ENCODE measurements around the gene LAMA3.

GRCh38 chr18:22490641-22490973 lies 72.9 kb upstream of the CTAGE1 start:
- PRO-cap = no peak

DNA sequence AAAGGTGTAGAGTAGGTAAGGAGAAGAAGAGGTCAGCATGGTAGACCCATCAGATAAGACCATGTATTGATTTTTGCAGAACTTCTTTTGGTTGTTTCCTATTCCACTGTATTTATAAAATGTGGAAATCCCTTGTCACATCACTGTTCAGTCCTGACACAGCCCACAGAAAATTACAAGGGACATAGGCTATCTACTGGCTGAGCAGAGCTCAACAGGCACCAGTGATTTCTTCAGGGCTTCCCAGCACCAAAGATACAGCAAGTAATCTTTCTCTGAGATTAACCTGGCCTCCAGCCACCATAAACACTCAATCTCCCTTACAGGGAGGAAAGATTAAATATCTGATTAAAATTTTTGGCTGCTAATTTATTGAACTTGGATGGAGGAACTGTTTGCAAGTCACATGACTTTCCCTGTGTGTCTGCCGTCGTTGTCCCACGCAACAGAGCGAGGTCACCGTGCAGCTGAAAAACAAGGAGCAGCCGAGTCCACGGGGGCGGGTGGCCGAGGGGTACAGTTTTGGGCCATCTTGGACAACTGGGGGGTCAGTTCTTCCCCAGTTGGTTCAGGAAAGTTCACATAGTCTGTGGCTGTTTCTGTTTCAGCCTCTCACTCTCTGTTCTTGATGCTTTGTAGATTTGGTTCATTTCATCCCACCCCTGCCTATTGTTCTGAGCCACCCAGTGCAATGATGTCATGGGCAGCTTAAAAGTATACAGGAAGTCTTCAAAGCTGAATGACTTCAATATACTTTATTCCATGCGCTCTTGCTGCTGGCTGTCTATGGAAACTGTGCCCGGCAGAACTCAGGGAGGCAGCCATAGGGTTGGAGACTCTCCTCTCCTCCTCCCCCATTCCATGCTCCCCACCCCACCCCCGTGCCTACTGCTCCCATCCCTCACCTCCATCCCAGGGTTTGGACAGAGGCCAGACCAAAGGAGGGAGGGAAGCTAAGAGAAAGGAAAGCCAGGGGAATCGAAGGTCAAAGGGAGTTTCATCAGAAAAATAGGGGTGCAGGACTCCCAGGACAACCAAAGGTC lies 186.8 kb upstream of the CTAGE1 start:
- PRO-cap = no peak

DNA sequence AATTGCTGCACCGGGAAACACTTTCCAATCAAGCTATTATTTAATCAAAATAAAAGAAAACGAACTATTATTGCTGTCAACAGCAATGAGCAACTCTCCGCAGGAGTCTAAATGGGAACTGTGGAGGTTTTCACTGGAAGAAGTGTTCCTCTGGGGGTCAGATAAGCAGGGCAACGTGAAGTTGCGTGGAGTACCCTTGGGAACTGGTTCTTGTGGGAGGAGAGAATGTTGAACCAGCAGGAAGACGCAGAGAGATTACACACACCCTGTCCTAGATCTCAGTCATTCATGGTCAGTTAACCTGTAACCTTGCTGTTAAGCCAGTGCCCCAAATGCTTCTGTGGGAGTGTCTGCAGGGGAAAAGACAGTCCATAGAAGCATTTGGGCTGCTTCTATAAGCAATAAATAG lies 20.4 kb upstream of the CABLES1 start:
- PRO-cap = no peak

GRCh38 chr18:23115574-23115999 lies 19.7 kb upstream of the CABLES1 start:
- PRO-cap = no peak

DNA sequence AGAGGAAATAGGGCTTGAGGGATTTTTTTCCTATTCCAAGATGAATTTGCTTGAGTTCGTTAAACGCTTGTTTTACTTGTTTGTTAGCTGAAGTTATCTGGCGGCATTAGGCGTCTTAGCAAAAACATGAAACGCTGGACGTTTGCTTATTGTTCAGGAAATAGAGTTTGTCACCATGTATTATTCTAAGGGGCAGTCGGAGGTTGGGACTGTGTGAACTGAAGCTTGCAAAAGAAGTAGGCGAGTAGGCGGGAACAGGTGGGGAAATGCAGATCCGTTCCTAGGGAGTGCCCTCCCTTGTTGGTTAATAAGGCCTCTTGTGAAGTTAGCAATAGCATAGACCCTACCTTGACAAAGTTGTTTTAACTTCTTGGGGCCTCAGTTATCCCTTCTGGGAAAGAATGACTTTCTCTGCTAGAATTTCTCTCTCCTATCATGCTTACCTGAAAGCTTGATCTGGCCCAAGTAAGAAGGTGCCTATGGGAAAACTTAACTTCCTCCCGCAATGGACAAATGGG lies 2.0 kb downstream of the CABLES1 start:
- PRO-cap = no peak

DNA sequence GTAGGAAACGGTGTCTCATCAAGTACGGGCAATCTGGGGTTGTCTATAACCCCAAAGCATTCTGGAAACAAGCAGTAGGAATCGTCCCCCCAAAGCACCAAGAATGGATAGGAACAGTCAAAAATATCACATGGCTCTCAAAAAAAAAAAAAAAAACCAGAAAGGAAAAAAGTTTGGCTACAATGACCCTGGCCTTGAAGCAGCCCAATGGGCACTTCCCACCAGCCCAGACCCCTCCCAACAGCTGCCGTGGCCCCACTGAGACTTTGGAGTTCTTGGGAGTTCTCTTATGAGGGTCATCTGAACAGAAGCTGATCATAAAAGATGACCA lies 130.1 kb downstream of the CABLES1 start:
- PRO-cap = no peak

DNA sequence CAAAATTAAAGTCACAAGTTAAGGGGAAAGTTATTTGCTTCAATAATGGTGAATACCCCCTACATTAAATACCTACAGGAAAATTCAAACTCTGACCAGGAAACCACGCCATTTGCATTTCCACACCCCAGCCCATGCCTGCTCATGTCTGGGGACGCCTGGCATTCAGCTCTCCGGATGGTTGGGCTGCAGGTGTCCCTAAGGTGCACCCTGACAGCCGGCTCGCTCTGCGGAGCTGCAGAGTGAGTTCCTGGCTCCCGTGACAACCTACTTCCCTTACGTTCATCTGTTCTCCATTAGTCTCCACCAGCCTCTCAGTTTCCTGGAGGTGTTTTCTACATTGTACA lies 107.3 kb downstream of the TMEM241 start:
- PRO-cap = no peak

DNA sequence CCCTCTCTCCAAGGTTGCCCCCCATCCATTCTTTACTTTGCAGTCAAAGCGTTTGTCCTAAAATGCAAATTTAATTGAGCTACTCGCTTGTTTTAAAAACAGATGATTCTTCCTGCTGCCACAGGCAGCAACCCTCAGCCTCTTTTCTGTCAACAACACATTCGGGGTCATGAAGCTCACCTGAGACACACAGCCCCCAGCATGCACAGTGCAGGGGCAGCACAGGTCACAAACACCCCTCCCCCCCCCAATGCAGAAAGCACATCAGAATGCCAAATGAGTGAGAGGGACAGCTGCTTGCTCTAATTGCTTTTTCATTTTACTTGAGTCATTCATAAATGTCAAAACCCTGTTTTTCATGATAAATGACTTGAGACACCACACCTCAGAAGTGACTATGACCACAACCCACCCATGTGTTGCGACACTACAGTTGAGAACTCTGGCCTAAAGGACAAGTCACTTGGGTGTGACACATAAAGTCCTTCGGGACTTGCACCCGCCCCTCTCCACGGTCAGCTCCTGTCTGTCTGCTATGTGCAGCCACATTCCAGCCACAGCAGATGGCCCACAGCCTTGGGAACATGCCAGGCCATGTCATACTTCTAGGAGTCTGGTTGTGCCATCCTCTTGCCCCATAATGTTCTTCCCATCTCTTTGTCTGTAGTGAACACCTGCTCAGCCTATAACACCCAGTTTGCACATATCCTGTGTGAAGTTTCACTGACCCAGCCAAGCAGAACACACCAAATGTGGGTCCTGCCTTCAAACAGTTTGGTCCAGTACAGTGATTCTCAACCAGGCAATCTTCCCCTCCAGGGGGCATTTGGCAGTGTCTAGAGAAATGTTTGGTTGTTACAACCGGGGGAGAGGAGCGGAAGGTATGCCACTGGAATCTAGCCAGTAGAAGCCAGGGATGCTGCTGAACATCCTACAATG lies 14.9 kb downstream of the TMEM241 start:
- PRO-cap = no peak

DNA sequence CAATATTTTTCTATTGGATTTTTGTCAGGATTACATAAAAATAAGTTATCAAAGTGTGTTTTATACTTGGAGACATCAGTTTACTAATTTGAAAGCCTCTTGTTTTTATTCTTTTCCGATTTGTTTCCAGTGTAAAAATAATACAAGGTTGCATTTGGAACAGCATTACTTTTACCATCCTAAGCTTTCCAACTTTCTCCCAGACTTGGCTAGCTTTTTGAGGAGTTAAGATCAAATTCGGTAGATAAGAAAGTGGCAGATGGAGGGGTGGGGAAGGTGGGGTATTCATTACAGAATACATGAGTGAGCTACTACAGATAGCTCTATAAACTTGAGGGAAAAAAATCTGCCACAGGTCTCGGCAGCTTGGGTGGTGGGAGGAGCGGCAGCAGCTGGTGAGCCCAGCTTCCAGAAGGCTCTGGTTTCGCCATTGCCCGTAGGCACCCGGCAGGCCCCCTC lies 18.8 kb upstream of the RMC1 start:
- PRO-cap = no peak

GRCh38 chr18:23495611-23496308 lies 7.6 kb upstream of the RMC1 start:
- PRO-cap = no peak

DNA sequence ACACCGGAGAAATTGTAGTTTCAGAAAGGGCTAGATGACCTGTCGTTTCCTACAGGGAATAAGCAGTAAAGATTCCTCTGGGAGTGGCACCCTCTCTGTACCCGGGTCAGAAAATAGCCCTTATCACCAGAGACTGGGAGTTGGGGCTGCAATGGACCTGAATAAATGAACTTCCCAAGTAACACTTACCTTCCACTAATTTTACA lies 820 bp upstream of the RMC1 start:
- PRO-cap = unidirectional peak, plus-strand start at position 129 of the sequence

DNA sequence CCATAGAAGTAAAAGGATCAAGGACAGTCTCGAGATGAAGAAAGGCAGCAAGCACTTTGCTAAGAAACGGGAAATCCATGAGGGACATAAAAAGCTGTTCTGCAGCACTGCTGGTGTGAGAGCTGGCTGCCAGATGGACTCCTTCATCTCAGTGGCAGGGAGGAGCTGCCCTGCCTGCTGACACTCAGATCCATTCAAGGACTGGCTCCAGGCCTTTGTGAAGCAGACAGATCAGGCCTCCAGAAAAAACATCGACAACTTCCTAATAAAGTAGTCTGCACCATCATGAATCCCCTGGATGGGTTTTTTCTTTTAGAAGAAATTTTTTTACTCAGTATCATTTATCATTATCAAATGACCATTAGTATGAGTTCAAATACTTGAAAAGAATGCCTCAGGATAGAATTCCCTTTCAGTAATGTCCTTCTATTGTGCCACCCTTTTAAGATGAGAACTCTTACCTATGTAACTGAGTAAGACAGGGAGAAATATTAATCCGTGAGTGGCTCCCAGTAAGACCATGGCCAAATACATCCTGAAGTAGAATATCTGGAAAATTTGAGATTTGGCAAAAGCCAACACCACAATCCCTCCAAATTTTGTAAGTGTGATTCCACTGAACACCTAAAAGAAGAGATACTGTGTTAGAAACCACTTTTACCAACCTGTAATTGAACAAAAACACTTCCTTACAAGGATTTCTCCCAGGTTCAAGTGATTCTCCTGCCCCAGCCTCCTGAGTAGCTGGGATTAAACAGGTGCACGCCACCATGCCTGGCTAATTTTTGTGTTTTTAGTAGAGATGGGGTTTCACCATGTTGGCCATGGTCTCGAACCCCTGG lies 29.8 kb downstream of the RMC1 start:
- PRO-cap = no peak

- PRO-cap = no peak
Measured at GRCh38 chr18:23535362-23535703, 32.0 kb downstream of the RMC1 start.

DNA sequence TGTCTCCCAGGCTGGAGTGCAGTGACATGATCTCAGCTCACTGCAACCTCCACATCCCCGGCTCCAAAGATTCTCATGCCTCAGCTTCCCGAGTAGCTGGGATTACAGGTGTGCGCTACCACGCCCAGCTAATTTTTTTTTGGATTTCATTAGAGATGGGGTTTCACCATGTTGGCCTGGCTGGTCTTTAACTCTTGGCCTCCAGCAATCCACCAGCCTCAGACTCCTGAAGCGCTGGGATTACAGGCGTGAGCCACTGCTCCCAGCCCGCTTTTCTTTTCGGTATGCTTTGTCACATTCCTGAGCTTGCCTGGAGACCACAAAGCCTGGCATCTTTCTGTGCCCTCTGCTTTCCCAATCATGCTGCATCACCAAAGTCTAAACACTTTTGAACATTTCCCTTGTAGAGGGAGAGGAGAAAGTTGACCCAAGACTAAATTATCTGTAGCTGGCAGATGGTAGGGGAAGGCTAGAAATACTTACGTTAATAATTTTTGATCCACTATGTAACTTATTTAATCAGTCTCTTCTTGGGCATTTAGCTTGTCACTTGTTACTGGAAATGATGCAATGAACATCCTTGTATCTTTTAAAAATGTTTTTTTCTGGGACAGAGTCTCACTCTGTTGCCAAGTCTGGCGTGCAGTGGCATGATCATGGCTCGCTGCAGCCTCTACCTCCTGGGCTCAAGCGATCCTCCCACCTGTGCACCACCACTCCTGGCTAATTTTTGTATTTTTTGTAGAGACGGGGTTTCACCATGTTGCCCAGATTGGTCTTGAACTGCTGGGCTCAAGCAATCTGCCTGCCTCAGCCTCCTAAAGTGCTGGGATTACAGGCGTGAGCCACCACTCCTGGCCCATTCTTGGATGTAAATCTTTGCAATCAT lies 2.7 kb upstream of the NPC1 start:
- PRO-cap = no peak

DNA sequence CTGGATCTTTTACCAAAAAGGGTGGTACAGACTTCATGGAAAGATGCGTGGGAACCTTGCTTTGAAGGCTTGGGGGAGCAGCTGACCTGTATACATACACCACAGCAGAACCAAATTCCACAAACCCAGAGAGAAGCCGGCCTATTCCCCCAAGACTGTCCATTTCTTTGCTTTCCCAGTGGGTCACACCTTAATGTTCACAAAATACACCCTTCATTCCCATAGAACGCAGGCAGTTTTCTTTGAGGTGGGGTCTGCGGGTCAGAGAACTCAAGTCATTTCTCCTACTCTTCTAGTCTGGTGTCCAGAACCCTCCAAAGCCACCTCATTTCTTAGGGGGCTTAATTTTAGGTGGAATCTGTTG lies 33.6 kb upstream of the NPC1 start:
- PRO-cap = no peak

DNA sequence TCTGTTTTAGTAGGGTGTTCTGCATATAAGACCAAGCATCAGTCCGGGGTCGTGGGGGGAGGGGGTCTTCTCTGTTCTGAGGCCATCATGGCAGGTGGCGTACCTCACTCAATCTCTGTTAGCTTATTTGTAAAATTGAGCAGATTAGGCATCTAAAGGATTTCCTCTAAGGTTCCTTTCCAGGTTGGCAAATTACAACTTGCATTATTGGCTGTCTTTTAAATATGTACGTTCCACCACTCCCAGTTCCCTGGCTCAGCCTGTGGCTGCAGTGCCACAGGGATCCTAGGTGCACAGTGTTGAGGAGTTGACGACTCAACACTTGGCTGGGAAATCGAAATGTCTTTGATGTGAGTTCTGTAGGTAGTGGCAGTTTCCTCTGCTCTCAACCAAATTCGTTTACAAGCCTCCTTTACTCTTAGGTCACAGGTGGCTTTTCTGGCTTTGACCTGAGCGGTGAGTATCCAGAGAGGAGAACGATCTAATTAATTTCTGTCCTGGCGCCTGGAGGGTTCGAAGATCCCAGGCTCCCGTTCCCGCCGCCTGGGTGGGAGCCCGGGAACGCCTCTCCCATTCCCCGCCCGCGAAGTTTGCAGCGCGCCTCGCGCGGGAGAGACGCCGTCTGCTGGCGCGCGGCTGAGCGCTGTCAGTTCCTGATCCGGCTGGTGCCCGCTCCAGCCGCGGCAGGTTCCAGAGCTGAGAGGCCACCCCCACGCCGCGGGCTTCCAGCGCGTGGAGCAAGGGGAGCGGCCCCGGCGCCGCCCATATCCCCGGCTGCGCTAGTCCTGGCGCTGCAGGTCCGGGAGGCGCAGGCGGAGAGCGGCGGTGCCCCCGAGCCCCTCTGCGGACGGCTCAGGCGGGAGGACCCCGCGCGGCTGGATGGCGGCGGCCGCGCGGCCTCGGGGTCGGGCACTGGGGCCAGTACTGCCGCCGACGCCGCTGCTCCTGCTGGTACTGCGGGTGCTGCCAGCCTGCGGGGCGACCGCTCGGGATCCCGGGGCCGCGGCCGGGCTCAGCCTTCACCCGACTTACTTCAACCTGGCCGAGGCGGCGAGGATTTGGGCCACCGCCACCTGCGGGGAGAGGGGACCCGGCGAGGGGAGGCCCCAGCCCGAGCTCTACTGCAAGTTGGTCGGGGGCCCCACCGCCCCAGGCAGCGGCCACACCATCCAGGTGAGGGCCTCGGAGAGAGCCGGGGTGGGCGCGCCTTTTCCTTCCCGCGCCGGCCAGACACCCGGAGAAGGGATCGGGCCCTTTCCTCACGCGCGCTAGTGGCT lies at the start of gene LAMA3:
Gene LAMA3 (plus strand): TSS at position 649 of the 1,277 bp plus-strand sequence.
- PRO-cap = bidirectional peak, plus-strand start at position 649 of the sequence, minus-strand start at position 664 of the sequence

- PRO-cap = bidirectional peak, plus-strand start at chr18:23873020, minus-strand start at chr18:23872685
Measured at GRCh38 chr18:23872411-23873305, 141.9 kb upstream of the TTC39C start.

- PRO-cap = no peak
Measured at GRCh38 chr18:23903788-23904272, 110.7 kb upstream of the TTC39C start.

DNA sequence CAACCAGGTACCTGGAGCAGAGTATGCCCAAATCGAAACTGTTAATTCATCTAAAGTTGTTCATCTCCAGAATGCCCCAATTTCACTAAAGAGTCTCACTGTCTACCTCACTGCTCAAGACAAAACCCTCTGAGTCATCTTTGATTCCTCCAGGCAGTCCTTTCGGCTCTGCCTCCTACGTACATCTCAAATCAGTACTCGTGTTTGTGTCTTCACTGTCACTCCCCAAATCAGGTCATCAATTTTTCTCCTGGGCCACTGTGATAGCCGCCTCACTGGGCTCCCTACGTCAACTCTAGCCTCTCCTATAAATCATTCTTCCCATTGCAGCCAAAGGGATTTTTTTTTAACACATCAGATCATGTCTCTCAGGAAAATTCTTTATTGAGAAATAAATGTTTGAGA lies 42.1 kb upstream of the TTC39C start:
- PRO-cap = no peak

DNA sequence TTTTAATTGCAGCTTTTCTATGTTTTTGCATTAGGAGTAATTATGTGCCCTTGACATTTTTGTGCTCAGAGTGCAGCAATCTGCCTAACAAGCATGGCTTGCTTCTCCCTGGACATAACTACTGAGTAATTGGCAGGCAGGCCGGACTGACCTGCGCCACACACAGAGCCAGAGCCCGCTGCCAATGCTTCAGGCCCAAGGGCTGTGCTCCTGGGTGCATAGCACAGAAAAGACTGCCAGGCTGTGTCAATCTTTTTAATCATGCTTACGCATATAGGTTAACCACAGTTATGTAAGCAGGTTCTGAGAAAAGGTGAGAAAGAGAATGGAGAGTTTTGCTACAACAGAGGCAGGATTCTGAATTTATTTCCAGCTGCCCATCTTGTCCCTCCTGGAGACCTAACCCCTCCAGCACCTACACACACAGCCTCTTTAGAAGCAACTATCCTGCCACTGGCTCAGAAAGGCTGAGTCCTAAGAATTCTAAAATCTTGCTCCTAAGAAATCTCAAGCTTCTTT lies 22.0 kb upstream of the TTC39C start:
- PRO-cap = bidirectional peak, plus-strand start at position 319 of the sequence, minus-strand start at position 235 of the sequence

All from duodenum (tissue), 1 donor.